Islet of Langerhans (tissue), 1 donor: Measurements from ENCODE around the genes RNF121, FOLR2 and ARAP1.

DNA sequence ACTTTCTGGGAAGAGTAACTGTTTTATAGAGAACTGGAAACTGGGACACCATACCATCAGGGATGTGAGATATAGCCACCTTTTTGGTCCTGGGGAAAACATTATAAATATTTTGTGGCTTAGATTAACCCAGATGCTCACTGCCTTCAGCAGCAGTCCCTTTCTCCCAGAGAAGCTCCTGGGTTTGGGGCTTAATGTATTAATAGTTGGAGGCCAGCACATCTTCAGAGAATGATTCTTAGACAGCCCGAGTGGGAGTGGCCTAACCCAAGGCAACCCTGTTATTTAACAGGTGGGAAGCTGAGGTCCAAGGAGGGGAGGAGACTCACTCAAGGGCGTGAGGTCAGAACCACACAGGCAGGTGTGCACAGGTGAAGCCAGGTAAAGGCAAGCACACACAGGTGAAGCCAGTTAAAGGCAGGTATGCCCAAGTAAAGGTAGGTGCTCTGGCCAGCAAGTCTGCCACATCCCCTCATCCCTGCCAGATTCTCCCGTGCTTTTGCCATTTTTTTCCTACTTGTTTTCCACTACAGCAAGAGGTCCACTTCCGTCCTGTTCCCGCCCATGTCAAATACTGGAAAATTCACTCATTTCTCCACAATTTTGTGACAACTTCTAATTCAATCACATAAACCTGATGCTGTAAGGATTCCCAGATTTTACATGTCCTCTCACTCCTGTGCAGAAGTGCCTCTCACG, 2.9 kb upstream of the SHANK2 start:
- RRBS, result no CpG with 5 or more reads among the region's 6 CpGs

GRCh38 chr11:71266190-71266867, 14.0 kb upstream of the SHANK2 start:
- RRBS, result 91% methylated on average over 3 of the region's 21 CpGs

DNA sequence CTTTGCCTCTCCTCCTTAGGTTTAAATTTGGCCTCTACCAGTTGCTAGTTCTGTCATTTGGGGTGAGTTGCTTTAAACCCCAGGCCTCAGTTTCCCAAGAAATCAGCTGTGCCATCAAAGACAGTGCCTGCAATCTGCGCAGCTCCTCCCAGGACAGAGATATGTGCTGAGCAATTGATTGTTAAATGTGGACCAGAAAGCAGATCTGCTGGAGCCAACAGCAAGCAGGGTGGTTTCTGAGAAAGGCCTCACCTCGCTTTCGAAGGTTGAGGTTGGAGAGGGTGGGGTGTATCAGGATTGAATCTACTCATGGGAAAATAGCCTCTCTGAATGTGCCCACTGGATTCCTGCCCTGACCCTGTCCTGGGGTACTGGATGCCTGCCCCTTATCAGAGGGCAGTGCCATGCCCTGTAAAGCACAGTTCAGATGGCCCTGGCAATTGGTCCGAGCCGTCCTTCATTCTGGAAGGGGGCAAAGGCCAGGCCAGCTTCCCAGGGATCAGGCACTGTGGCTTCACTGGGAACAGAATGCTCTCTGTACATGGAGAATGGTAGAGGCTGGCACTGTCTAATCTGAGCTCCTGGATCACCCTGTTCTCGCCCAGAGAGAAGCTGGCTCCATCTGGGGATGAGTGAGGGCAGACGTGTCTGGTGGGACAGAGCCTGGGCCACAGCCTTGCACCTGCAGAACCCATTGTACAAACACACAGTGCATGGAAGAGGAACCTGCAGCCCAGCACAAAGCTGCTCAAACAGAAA, 15.3 kb downstream of the DHCR7 start:
- RRBS, result no CpG with 5 or more reads among the region's 7 CpGs

DNA sequence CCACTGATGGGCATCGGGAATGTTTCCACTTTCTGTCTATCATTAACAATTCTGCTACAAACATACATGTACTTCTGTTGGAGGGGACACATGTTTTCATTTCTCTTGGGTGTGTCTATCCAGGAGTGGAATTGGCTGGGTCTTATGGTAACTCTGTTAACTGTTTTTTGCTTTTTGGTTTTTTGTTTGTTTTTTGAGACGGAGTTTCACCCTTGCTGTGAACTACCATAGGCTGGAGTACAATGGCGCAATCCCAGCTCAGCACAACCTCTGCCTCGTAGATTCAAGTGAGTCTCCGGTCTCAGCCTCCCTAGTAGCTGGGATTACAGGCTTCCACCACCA, 27.0 kb downstream of the NADSYN1 start:
- RRBS, result no CpG with 5 or more reads among the region's 5 CpGs

DNA sequence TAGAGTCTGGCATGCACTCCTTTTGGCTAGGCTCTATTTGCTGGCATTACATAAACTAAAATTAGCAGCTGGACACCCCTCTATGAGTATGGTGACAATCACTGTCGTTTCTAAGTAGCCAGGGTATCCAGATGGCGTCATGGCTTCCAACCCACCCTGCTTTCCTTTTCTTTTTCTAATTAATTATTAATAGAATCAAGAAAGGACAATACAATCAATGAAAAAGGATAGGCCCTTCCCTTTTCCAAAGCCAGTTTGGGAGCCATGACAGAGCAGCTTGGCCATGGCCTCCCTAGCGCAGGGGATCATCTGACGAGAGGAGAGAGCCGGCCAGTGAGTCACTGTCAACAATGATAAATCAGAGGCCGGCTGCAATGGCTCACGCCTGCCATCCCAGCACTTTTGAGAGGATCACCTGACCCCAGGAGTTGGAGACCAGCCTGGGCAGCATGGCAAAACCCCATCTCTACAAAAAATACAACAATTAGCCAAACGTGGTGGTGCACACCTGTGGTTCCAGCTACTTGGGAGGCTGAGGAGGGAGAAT, 27.6 kb upstream of the KRTAP5-7 start:
- RRBS, result no CpG with 5 or more reads among the region's 8 CpGs

DNA sequence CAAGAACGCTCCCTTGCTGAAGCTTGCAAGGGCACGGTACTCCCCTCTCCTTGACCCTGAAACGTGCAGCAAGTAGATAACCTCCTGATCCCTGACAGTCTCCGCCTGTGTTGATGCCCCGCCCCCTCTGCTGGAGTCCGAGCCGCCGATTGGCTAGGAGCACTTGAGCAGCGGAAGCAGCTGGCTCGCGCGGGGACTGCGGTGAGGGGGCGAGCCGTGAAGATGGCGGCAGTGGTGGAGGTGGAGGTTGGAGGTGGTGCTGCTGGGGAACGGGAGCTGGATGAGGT, at the start of gene RNF121:
RNF121 (plus strand) TSS at position 207 of the 287 bp plus-strand sequence.
- RRBS, result no CpG with 5 or more reads among the region's 17 CpGs

GRCh38 chr11:72007612-72008190, 9.0 kb downstream of the IL18BP start:
- RRBS, result no CpG with 5 or more reads among the region's 5 CpGs

GRCh38 chr11:72071896-72072723, 8.2 kb downstream of the NUMA1 start:
- RRBS, result no CpG with 5 or more reads among the region's 6 CpGs

- RRBS, result no CpG with 5 or more reads among the region's 4 CpGs
These were observed 17.8 kb upstream of the FOLR1 start for GRCh38 chr11:72174208-72174493.

DNA sequence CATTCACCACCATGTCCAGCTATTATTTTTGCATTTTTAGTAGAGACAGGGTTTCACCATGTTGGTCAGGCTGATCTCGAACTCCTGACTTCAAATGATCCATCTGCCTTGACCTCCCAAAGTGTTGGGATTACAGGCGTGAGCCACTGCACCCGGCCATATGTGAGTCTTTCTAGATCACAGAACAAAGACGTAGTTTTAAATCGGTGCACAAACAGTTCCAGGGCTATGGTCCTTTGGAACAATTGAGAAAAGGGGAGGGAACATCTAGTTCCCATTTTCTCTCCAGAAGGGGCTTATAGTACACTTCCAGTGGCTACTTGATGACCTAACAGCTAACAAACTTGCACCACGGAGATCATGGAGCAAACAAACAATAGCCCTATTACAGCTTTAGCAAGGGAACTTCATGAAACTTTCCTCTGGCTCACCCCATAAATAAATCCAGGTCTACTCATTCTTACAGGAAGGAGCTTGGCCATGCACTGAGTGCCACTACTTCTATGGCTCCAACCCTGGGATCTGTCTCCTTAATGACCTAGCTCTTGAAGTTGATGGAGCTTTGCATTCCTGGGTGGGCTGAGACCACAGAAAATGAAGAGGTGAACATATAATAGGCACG, 8.4 kb upstream of the FOLR2 start:
- RRBS, result no CpG with 5 or more reads among the region's 7 CpGs

DNA sequence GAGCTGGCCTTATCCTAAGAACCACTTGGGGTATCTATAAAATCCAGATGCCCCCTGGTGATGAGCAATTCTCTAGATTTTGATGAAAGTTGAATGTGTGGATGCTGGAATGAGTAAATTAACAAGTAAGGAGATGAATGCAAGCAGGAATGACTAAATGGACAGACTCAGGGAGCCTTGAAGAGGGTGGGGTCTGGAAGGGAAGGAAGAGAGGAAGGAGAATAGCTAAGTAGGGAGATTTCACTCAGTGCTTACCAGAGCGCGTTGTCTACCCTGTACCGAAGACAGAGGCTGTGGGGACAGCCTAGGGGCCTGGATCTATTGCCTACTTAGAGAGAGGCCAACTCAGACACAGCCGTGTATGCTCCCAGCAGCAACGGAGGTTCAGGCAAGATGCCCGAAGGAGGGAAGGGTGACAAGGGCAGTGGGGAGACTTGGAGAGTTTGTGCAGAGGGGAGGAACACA, at the start of gene FOLR2:
FOLR2 (plus strand) TSS at position 257 of the 465 bp plus-strand sequence.
- RRBS, result no CpG with 5 or more reads among the region's 6 CpGs

- RRBS, result no CpG with 5 or more reads among the region's 3 CpGs
These were observed 49.5 kb upstream of the CLPB start for GRCh38 chr11:72483761-72484268.

- RRBS, result 4% methylated on average over 37 of the region's 68 CpGs
These were observed 32.0 kb downstream of the PDE2A start for GRCh38 chr11:72642142-72642691.

- RRBS, result no CpG with 5 or more reads among the region's 14 CpGs
These were observed 30.6 kb downstream of the ARAP1 start for GRCh38 chr11:72721519-72722004.

- RRBS, result 3% methylated on average over 24 of the region's 61 CpGs
These were observed at the start of gene ARAP1 for GRCh38 chr11:72751924-72753105. Gene ARAP1, minus strand, starts transcription at chr11:72752408.

- RRBS, result no CpG with 5 or more reads among the region's 5 CpGs
These were observed 7.5 kb downstream of the STARD10 start for GRCh38 chr11:72786276-72786763.

GRCh38 chr11:72812376-72812794, 1.8 kb upstream of the ATG16L2 start:
- RRBS, result no CpG with 5 or more reads among the region's 2 CpGs

GRCh38 chr11:72832192-72832776, 18.1 kb downstream of the ATG16L2 start:
- RRBS, result no CpG with 5 or more reads among the region's 9 CpGs

DNA sequence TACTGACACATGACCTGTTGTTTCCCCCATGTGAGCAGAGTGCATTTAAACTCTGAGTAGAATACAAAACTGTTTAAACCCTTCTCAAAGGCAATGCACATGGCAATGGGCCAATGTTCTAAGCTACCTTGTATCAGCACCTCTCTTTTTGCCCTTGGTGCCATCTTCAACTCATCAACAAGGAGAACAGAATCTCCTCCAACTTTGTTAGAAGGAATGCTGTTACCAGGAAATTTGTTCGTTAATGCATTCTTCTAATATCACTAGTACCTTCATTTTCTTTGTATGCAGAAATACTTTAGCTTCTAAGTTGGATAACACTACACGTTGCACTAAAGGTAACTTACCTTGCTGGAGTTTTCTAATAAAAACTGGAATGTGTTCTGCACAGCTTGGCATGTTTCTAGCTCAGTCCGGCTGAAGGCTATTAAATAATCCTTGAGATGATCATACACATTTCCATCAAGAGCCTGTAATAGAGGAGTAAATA, 107.3 kb downstream of the ATG16L2 start:
- RRBS, result no CpG with 5 or more reads among the region's 3 CpGs

GRCh38 chr11:73141028-73141627, 990 bp downstream of the FCHSD2 start:
- RRBS, result 10% methylated on average over 8 of the region's 36 CpGs